Pericardium fibroblast (primary cell): ENCODE measurements around a stretch of chr6.

DNA sequence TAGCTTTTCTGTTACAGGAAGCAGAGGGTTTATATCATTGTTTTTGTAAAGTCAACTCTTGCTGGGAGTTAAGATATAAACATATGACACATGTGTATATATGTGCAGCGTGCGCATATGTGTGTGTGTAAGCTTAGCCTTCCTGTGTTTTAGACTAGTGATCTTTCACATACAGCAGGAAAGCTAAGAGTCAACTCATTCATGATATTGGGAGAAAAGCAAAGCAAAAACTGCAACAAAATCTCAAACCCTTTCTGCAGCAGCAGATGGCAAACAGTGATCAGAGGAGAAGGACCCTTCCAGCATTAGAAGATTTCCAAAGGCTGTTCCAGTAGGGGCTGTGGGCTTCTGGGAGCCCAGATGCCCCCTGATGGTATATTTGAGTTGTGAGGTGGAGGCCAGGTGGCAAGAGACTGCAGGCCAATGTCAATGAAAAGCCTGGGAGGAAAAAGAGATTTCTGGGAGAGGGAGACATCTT lies 102.5 kb downstream of the ARID1B start:
- RAMPAGE, long total RNA = no peak

GRCh38 chr6:156936725-156937293 lies 159.6 kb downstream of the ARID1B start:
- RAMPAGE, long total RNA = no peak

DNA sequence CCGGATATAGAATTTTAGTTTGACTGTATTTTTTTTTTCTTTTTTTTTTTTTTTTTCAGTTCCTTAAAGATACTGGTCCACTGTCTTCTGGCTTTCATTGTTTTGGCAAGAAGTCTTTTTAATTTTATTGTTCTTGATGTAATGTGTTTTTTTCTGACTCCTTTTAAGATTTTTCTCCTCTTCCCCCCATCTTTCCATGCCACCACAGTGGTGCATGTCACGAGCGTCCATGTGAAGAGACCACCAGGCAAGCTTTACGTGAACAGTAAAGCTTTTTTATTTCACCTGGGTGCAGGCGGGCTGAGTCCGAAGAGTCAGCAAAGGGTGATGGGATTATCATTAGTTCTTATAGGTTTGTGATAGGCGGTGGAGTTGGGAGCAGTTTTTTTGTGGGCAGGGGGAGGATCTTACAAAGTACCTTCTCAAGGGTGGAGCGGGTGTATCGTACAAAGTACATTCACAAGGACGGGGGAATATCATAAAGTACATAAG lies 198.4 kb downstream of the ARID1B start:
- RAMPAGE, long total RNA = no peak

DNA sequence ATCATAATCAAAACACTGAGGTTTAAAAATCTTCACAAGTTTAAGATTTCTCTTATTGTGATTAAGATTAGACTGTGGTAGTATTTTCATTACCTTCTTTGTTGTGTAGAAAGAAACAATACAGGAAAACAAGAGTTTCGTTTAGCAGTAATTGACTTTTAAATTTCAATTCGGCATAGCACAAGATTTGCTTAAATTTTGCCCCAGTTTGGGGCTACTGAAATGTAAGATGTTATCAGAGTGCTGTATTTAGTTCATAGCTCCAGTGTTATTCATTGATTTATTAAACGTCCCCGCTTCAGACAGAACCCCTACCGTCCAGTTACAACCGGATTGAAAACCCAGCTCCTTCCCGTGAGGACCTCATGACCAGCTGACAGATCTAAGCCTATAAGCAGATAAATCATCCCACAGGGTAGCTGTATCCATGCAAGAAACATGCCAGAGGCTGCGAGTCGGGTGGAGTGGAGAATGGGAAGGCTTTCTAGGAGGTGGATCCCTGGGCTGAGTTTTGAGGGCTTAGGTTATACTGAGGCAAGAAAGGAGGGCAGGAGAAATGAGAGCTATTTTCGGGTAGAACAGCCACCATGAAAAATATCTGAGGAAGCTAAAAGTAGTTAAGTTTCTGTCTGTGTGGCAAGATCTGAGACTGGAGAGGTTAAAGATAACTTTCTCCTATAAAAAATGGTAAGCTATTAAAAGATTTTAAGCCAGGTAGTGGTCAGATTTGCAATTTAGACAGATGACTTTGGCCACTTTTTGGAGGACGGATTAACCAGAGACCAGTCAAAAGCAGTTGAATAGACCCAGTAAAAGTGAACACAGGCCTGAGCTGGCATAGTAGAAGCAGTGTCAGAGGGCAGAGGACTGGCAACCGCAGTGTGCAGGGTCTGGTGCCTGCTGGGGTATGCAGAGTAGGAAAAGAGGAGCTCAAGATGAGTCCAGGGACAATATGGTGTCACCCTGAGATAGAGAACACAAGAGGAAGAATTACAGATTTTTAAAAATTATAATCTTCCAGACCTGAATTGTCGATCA lies 260.1 kb downstream of the ARID1B start:
- RAMPAGE, long total RNA = no peak

GRCh38 chr6:157089191-157089665 lies 234.1 kb downstream of the TMEM242 start:
- RAMPAGE, long total RNA = no peak

- RAMPAGE, long total RNA = no peak
Measured at GRCh38 chr6:157091995-157092194, 231.4 kb downstream of the TMEM242 start.

- RAMPAGE, long total RNA = no peak
Measured at GRCh38 chr6:157097430-157097941, 225.8 kb downstream of the TMEM242 start.

- RAMPAGE, long total RNA = no peak
Measured at GRCh38 chr6:157099943-157100592, 223.3 kb downstream of the TMEM242 start.

- RAMPAGE, long total RNA = no peak
Measured at GRCh38 chr6:157144272-157145087, 178.8 kb downstream of the TMEM242 start.

DNA sequence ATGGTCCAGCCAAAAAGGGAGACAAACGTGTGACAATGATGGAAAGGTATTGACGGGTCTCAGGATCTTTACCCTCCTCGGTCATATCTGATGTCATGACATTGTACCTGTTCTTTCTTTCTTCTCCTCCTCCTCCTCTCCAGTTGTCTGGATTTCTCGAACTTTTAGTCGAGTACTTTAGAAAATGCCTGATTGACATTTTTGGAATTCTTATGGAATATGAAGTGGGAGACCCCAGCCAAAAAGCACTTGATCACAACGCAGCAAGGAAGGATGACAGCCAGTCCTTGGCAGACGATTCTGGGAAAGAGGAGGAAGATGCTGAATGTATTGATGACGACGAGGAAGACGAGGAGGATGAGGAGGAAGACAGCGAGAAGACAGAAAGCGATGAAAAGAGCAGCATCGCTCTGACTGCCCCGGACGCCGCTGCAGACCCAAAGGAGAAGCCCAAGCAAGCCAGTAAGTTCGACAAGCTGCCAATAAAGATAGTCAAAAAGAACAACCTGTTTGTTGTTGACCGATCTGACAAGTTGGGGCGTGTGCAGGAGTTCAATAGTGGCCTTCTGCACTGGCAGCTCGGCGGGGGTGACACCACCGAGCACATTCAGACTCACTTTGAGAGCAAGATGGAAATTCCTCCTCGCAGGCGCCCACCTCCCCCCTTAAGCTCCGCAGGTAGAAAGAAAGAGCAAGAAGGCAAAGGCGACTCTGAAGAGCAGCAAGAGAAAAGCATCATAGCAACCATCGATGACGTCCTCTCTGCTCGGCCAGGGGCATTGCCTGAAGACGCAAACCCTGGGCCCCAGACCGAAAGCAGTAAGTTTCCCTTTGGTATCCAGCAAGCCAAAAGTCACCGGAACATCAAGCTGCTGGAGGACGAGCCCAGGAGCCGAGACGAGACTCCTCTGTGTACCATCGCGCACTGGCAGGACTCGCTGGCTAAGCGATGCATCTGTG lies 117.0 kb downstream of the TMEM242 start:
- RAMPAGE, long total RNA = no peak

GRCh38 chr6:157273277-157273652 lies 50.1 kb downstream of the TMEM242 start:
- RAMPAGE, long total RNA = no peak

GRCh38 chr6:157755679-157756124 lies 67.3 kb upstream of the SNX9 start:
- RAMPAGE, long total RNA = no peak

DNA sequence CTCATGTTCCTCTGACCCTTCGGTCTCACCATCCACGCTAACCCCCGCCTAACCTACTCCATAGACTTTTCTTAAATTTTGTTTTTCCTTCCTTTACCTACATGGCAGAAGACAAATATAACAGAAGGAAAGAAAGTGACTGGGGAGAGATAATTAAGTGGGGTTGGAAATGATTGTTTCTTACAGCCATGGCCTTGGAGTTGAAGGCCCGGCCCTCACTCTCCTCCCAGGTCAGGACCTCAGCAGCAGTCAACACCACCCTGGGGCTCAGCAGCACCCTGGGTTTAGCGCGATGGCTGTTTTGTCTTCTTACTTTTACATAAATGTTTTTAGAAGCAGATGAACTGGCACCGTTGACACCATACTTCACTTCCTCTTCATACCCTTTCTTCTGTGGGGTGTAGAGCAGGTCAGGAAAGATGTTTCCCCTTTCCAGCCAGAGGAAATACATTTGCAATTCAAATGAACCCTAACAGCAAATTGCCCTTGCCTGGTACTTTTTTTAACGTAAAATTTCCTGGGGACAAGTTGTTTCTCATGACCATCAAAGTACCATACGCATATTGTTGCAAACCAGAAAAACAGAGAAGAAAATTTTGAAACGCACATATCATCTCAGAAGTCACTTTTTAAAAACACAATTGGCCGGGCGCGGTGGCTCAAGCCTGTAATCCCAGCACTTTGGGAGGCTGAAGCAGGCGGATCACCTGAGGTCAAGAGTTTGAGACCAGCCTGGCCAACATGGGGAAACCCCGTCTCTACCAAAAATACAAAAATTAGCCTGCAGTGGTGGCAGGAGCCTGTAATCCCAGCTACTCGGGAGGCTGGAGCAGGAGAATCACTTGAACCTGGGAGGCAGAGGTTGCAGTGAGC lies 54.7 kb upstream of the SNX9 start:
- RAMPAGE, long total RNA = no peak

- RAMPAGE, long total RNA = no peak
Measured at GRCh38 chr6:157780030-157780229, 43.1 kb upstream of the SNX9 start.

GRCh38 chr6:157823546-157824474 lies 764 bp downstream of the SNX9 start:
- RAMPAGE, long total RNA = no peak

- RAMPAGE, long total RNA = no peak
Measured at GRCh38 chr6:157848817-157849263, 25.8 kb downstream of the SNX9 start.

DNA sequence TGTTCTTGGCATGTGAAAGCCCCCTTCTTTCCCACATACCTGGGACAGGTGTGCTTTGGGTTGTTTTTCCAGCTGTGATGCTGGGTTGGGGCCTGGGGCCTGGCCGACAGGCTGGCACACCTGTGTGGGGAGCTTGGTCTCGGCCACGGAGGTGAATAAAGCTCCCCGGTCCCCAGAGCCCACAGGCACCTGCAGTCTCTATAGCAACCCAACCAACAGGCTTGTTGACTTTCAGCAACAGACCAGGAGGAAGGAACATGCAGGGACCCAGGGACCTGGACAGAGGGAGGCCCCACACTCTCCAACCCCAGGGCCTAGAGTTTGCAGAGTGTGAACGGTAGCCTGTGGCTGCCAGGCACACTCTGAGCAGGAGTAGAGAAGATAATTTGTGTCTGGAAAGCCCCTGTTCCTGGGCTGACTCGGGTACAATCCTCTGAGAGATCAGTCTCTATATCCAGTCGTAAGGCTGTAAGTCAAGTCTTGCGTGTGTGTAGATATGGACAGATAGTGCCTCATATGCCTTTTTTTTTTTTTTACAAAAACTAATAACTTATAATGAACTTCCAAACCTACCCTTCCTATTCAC lies 14.6 kb upstream of the SYNJ2 start:
- RAMPAGE, long total RNA = no peak

GRCh38 chr6:157982169-157982673 lies 558 bp downstream of the SYNJ2 start:
- RAMPAGE, long total RNA = no peak

DNA sequence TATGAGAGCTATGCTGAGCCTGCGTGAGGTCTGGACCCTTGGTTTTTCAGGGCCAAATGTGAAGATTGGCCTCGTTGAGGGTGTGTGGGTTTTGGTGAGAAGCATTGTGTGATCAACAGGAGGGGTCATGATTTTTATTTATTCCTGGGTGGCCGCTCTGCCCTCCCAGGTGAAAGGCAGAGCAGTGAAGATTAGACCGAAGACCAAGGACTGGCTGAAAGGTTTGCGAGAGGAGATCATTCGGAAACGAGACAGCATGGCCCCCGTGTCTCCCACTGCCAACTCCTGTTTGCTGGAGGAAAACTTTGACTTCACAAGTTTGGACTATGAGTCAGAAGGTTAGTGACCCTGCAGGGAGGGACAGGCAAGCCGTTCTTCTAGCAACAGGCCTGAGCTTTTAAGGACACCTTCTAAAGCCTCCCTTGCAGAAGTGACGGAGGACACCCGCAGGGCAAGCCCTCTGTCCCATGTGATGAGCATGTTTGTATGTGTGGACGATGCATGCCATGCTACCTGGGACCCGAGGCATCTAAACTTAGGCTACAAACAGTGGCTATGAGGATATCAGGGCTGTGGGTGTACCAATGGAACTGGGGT lies 84.7 kb downstream of the SERAC1 start:
- RAMPAGE, long total RNA = no peak

DNA sequence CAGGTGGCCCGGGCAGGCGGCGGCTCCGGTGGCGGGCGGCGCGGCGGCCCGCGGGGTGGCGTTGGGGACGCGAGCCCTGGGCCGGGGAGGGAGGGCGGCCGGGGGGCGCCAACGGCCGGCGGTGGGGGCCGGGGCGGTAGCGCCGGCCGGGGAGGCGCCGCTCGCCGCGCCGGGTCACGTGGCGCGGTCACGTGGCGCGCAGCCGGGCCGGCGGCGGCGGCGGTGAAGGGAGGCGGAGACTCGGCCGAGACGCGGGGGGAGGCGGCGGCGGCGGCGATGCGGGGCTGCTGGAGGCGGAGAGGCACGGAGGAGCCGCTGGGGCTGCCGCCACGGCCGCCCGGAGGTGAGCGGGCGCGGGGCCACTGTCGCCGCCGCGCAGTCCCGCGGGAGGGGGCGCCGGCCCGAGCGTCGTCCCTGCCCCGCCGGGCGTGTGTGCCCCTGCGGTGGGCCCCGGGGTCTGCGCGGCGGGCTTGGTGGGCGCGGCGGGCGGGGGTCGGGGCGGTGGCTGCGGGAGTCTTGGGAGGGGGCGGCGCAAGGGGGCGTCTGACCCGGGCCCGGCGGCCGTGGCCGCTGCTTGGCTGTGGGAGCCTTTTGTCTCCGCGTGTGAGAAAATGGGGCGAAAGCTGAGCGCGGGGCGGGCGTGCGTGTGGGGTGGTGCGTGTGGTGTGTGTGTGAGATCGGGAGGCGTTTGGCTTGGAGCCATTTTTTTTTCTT lies 64.0 kb downstream of the GTF2H5 start:
- RAMPAGE, long total RNA = no peak